Skeletal muscle tissue (tissue), 7 donors: Measurements from ENCODE around the genes MS4A12 and CD6.

GRCh38 chr11:59644413-59644885 is 24.4 kb downstream of the PATL1 start:
- PRO-cap, 3 experiments = no peak in any of the 3 experiments
- RAMPAGE, long total RNA = no peak
- RRBS, 2 experiments = no CpG with 5 or more reads among the region's 3 CpGs

DNA sequence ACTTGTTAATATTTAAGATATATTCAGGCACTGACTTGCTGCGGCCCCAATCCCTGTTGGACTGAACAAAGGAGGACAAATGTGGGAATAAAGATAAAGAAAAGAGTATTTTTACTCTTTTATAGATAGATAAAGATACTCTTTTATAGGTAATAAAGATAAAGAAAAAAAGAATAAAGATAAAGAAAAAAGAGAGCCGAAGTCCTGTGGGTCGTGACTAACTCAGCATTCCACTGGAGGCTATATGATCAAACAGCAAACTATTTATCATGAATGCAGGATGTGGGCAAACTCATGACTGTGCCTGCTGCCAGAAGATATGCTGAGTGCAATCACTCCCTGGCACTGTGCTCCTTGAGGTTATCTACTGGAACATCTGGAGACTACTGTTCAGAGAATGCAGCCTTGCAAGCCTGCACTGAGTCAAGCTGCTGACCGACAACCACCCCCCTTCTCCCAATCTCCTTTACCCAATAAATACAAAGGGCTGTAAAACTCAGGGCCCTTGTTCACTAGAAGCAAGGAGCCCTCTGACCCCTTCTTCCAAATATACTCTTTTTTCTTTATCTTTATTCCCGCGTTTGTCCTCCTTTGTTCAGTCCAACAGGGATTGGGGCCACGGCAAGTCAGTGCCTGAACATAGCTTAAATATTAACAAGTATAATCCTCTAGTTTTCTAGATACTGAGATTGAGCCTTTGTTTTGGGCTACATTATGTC is 6.8 kb downstream of the OR10V1 start:
- PRO-cap, 3 experiments = no peak in any of the 3 experiments
- RAMPAGE, long total RNA = no peak
- RRBS, 2 experiments = no CpG with 5 or more reads among the region's 7 CpGs

DNA sequence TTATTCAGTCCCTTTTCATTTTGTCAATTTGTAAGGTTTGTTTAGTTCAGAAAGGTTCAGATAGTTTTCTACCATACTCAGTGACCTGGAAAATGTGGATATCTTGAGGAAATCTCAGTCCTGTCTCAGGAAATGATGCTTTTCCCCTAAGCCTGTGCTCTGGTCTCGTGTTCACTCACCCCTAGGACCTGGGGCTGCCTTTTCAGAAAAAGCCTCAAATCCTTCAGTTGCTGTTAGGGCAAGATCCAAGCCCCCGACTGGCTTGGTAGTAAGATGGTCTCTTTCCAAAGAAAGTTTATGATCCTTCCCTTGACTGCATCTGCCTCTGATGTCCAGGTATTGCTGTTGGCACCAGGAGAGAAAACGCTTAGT is 21.7 kb downstream of the MS4A6A start:
- PRO-cap, 3 experiments = no peak in any of the 3 experiments
- RAMPAGE, long total RNA = no peak
- RRBS, 2 experiments = no CpG with 5 or more reads among the region's 3 CpGs

DNA sequence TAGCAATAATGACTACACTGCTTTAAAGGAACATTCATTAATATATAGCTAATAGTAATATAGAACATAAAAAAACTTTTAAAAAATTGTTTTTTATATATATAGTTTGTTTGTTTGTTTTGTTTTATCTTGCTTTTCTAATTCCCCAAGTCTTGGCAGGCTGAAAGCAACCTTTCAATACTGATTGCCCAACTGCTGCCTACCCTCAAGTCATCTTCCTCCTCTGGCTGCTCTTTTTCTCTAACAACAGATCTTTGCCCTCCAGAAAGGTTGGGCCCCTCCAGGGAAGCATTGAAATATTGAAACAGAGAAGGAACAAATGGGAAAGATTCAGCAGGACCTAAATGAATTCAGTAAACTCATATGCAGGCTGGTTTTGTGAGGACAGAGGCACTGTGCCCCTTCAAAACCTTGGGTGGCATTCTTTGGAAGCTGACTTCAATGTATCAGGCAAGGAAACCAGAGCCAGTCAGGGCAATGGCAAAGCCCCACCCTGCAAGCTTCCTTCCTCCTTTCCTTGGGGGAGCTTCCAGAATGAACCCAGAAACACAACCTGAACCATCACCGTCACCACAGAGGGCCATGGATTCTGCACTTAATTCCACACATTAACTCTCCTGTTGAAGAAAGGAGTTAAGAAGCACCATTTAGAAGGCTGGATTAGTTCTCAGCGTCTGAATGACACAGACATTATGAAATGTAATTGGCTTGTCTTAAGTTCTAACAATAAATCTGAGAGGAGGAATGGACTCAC is 813 bp upstream of the MS4A6A start:
- PRO-cap, 3 experiments = no peak in any of the 3 experiments
- RAMPAGE, long total RNA = no peak
- RRBS, 2 experiments = no CpG with 5 or more reads among the region's 2 CpGs

- PRO-cap, 3 experiments = no peak in any of the 3 experiments
- RAMPAGE, long total RNA = no peak
- RRBS, 2 experiments = no CpG with 5 or more reads among the region's 5 CpGs
Observed at GRCh38 chr11:60251292-60251804, 8.4 kb upstream of the MS4A4E start.

DNA sequence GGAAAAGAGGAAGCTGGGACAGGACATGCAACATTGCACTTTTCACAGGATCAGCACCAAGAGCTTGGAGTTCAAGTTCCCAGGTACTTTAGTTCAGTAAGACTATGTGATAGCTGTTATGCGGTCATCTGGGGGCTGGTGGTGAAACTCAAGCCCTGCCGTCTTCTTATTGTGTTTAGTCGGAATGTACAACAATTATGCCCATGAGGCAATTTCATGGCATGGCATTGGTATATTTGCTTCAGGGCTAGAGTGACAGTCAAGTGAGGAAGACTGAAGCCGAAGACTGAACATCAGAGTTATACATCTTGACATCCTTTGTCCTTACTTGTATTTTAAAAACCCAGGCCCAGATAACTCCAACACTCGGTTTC is 16.9 kb upstream of the MS4A4A start:
- PRO-cap, 3 experiments = no peak in any of the 3 experiments
- RAMPAGE, long total RNA = no peak
- RRBS, 2 experiments = no CpG with 5 or more reads among the region's 5 CpGs

GRCh38 chr11:60389396-60390101 is 6.7 kb upstream of the MS4A14 start:
- PRO-cap, 3 experiments = no peak in any of the 3 experiments
- RAMPAGE, long total RNA = no peak
- RRBS, 2 experiments = no CpG with 5 or more reads among the region's 5 CpGs

DNA sequence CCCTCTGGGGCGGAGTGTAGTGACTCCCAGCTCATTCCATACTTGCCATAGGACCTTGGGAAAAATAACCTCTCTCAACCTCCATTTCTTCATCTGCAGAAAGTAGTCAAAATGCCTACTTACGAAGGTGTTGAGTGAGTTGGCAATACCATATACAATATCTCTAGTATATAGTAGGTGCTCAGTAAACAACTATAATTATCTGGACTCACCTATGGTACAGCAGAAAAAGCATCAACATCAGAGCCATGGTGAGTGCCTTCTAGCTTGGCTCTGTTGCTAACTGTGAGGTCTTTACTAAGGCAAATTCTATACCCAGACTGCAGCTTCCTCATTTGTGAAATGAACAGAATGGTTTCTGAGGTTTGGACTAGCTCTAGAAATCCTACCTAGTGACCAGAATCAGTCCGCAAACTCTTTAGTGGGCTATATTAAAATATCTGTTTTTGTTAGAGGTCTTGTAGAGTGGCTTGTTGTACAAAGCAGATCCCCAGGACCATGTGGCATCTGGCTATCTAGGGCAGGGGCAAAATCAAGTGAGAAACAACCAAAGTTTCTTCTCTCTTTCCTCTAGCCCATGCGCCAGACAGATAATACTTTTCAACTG is 3.7 kb downstream of the MS4A1 start:
- PRO-cap, 3 experiments = no peak in any of the 3 experiments
- RAMPAGE, long total RNA = no peak
- RRBS, 2 experiments = no CpG with 5 or more reads among the region's 4 CpGs

- PRO-cap, 3 experiments = no peak in any of the 3 experiments
- RAMPAGE, long total RNA = no peak
- RRBS, 2 experiments = no CpG with 5 or more reads among the region's 2 CpGs
Observed at GRCh38 chr11:60492695-60492939, at the start of gene MS4A12. MS4A12 (plus strand) TSS chr11:60492778.

- PRO-cap, 3 experiments = no peak in any of the 3 experiments
- RAMPAGE, long total RNA = no peak
- RRBS, 2 experiments = no CpG with 5 or more reads among the region's 13 CpGs
Observed at GRCh38 chr11:60786477-60787107, 1.5 kb downstream of the MS4A10 start.

DNA sequence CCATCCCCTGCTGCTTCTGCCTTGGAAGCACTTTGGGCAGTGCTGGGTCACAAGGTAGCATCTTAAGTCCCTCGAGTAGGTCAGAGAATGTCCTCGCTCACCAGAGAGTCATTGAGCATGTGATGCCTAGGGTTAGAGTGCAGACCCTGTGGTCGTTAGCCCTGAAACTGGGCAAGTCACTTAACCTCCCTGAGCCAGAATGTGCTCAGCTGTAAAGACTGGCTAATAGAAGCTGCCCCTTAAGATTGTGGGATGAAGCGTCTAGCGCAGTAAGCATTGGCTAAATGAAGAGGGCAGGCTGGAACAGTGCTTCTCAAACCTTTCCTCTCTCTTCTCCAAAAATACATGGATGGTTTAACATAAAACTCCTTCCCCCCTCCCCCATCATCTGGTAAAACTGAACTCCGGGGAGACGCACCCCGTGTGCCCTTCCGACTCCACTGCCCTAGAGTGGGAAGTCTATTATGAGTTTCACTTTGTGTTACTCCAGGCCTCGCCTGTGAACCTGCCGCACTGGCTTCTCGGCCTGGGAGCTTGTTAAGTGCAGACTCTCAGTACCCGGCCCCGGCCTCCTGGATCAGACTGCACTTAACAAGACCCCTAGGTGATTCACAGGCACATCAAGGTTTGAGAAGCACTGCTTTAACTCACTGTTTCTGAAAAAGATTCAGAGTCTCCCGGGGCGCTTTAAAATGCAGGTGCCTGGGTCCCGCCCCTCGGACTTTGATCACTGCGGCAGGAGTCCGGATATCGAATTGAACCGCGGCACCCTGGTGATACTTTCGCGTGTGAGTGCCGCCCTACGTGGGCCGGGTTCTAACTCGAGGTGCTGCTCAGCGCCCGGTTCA is 3.8 kb downstream of the PTGDR2 start:
- PRO-cap, 3 experiments = no peak in any of the 3 experiments
- RAMPAGE, long total RNA = no peak
- RRBS, 2 experiments = 64 to 69% methylated on average over 15 to 16 of the region's 31 CpGs

- PRO-cap, 3 experiments = no peak in any of the 3 experiments
- RAMPAGE, long total RNA = no peak
- RRBS, 2 experiments = no CpG with 5 or more reads among the region's 8 CpGs
Observed at GRCh38 chr11:60861020-60861425, 5.3 kb upstream of the PTGDR2 start.

DNA sequence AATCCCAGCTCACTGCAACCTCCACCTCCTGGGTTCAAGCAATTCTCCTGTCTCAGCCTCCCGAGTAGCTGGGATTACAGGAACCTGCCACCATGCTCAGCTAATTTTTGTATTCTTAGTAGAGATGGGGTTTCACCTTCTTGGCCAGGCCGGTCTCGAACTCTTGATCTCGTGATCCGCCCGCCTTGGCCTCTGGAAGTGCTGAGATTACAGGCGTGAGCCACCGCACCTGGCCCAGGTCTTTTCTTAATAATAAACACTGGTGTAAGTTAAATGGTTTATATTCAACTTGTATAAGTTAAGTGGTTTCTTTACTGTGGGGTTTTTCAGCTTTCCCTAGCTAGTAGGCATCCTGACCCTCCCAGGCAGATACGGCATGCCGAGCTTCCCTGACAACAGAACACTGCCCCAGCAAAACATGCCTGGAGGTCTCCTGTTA is 17.0 kb downstream of the PRPF19 start:
- PRO-cap, 3 experiments = no peak in any of the 3 experiments
- RAMPAGE, long total RNA = no peak
- RRBS, 2 experiments = no CpG with 5 or more reads among the region's 10 CpGs

DNA sequence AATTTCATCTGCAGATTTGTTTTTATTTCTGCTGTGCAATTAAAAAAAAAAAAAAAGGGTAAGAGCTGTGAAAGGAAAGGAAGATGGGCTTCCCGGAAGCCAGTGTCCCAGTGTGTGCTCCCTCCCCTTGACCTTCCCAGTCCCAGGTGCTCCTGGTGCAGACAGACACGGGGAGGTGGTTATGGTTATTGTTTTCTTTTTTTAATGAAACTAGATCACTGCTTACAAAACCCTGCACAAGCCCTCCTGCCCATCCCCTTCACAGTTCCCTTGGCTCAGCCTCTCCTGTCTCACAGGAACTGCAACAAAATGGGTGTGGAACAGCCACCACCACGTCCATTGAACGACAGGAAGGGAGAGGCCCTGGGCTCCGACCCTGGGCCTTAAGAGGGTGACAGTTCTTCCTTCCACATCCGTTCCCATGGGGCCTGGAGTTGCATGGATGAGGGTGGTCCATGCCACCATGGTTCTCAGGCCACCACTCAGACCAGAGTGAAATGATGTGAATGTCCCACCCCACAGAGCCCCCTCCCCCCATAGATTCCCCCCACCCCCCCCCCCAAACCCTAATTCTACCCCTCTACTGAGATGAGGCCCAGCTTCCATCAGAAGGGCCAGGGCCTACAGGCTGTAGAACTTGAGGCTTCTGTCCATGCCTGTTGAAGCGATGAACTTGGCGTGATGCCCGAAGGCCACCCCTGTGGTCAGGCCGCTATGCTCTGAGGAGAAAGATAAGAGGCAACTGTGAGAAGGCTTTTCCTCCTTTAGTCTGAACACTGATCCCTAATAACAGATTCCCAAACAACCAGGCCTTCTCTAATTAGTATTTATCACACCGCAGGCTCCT is 15.6 kb downstream of the PRPF19 start:
- PRO-cap, 3 experiments = no peak in any of the 3 experiments
- RAMPAGE, long total RNA = no peak
- RRBS, 2 experiments = no CpG with 5 or more reads among the region's 11 CpGs

GRCh38 chr11:60932565-60933237 is 8.4 kb downstream of the TMEM132A start:
- PRO-cap, 3 experiments = no peak in any of the 3 experiments
- RAMPAGE, long total RNA = no peak
- RRBS, 2 experiments = no CpG with 5 or more reads among the region's 3 CpGs

- PRO-cap, 3 experiments = no peak in any of the 3 experiments
- RAMPAGE, long total RNA = no peak
- RRBS, 2 experiments = no CpG with 5 or more reads among the region's 3 CpGs
Observed at GRCh38 chr11:60942305-60942970, 9.5 kb downstream of the SLC15A3 start.

GRCh38 chr11:60954260-60954823 is 2.4 kb upstream of the SLC15A3 start:
- PRO-cap, 3 experiments = no peak in any of the 3 experiments
- RAMPAGE, long total RNA = no peak
- RRBS, 2 experiments = no CpG with 5 or more reads among the region's 8 CpGs

GRCh38 chr11:60971213-60972028 is at the start of gene CD6:
CD6 (plus strand) TSS chr11:60971680.
- PRO-cap, 3 experiments = no peak in any of the 3 experiments
- RAMPAGE, long total RNA = no peak
- RRBS, 2 experiments = no CpG with 5 or more reads among the region's 21 CpGs

DNA sequence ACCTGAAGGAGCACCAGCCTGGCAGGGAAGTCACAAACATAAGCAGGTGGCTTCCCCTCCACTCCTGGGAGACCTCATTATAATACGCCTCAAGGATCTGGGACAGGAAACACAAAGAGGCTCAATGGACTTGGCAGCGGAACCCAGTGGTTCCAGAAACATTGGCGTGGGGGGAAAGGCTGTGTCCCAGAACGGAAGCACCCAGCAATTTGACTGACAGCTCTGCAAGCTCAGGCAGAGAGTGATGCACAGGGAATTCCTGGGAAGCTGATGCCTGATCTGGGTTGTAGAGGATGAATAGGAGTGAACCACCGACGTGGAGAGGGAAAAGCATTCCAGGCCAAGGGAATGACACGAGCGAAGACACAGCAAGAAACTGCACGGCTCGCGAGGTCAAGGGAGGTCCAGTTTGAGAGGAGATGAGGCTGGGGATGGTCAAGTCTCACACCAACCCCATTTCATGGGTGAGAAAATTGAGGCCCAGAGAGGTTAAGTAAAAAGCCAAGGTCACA is 51.3 kb downstream of the CD6 start:
- PRO-cap, 3 experiments = no peak in any of the 3 experiments
- RAMPAGE, long total RNA = no peak
- RRBS, 2 experiments = no CpG with 5 or more reads among the region's 11 CpGs

GRCh38 chr11:61042978-61043653 is 59.2 kb upstream of the CD5 start:
- PRO-cap, 3 experiments = no peak in any of the 3 experiments
- RAMPAGE, long total RNA = no peak
- RRBS, 2 experiments = no CpG with 5 or more reads among the region's 16 CpGs